Peyer's patch (tissue), 4 donors: ENCODE measurements around a stretch of chr13.

GRCh38 chr13:110398171-110398850 lies 91.2 kb downstream of the COL4A2 start:
- PRO-cap: no peak
- RAMPAGE, long total RNA, 4 experiments: no peak in any of the 4 experiments

GRCh38 chr13:110407078-110408263 lies 100.4 kb downstream of the COL4A2 start:
- PRO-cap: no peak
- RAMPAGE, long total RNA, 4 experiments: no peak in any of the 4 experiments

GRCh38 chr13:110544611-110545271 lies 16.8 kb downstream of the RAB20 start:
- PRO-cap: no peak
- RAMPAGE, long total RNA, 4 experiments: no peak in any of the 4 experiments

DNA sequence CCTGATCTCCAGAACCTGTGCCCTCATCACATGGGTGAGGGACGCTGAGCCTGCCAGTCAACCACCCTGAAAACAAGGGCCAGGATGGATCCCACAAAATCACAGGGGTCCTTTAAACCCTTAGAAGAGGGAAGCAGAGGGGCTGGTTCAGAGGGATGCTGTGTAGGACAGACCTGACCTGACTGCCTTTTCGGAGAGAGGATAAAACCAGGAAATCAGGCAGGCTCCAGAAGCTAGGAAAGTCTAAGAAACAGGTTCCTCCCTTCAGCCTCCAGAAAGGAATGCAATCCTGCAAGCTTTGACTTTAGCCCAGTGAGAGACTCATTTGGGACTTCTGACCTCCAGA lies 5.4 kb downstream of the RAB20 start:
- PRO-cap: unidirectional peak, minus-strand start at position 278 of the sequence
- RAMPAGE, long total RNA, 4 experiments: no peak in any of the 4 experiments

DNA sequence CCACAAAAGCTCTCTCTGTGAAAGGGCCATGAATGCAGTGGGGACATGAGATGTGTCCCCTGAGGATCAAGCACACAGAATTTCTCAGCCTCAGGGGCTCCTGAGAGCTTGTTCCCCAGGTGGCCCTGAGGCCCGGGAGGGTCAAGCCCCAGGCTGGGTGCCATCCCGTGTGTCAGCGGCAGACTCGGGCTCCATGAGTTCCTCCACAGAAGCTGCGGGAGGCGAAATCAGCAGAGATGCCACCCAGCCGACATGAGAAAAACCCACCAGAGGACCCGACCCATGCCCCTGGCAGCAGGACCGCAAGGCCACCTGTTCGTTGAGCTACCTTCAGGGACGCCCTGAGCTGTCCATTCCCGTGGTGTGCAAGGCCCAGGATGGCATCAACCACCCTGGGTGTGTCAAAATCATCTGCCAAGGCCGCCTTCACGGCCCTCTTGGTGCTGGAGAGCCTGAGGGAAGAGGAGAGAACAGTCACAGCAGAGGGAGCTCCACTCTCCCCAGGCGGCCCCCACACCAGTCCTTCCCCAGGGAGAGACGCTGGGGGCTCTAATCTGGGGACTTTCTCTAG lies 30.4 kb downstream of the NAXD start:
- PRO-cap: no peak
- RAMPAGE, long total RNA, 4 experiments: start-site peak on the minus strand in 1 of 4 experiments, centred at position 403 of the sequence, 13 reads per replicate

DNA sequence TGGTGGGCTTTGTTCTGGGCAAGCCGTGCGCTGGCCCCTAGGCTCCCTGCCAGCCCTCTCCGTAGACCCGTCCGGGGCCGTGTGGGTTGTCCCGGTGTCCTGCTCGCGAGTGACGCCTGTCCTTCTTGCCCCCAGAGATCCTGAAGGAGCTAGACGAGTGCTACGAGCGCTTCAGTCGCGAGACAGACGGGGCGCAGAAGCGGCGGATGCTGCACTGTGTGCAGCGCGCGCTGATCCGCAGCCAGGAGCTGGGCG lies 5.5 kb downstream of the ING1 start:
- PRO-cap: no peak
- RAMPAGE, long total RNA, 4 experiments: no peak in any of the 4 experiments

GRCh38 chr13:110719349-110719593 lies 5.8 kb downstream of the ING1 start:
- PRO-cap: unidirectional peak, plus-strand start at chr13:110719496
- RAMPAGE, long total RNA, 4 experiments: no peak in any of the 4 experiments

GRCh38 chr13:110719594-110720194 lies 6.2 kb downstream of the ING1 start:
- PRO-cap: no peak
- RAMPAGE, long total RNA, 4 experiments: no peak in any of the 4 experiments

DNA sequence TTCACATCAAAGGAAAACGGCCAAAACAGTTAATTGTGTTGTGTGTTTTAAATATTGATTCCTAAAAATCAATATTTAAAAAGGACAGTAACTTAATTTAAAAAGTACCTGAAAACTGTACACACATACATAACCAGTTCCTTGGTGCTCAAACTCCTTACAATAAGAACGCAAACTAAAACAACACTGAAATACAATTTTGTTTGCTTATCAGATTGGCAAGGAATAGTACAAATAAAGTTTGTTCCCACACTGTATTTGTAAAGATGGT lies 96.3 kb downstream of the ING1 start:
- PRO-cap: no peak
- RAMPAGE, long total RNA, 4 experiments: no peak in any of the 4 experiments

- PRO-cap: no peak
- RAMPAGE, long total RNA, 4 experiments: no peak in any of the 4 experiments
Observed at GRCh38 chr13:110965564-110965947, 50.7 kb upstream of the ANKRD10 start.

GRCh38 chr13:111083169-111083747 lies 31.9 kb upstream of the ARHGEF7 start:
- PRO-cap: no peak
- RAMPAGE, long total RNA, 4 experiments: no peak in any of the 4 experiments

GRCh38 chr13:111117188-111117696 lies 2.1 kb downstream of the ARHGEF7 start:
- PRO-cap: no peak
- RAMPAGE, long total RNA, 4 experiments: no peak in any of the 4 experiments

GRCh38 chr13:111210346-111211075 lies 95.4 kb downstream of the ARHGEF7 start:
- PRO-cap: no peak
- RAMPAGE, long total RNA, 4 experiments: no peak in any of the 4 experiments

GRCh38 chr13:111238394-111238874 lies 82.0 kb upstream of the TEX29 start:
- PRO-cap: no peak
- RAMPAGE, long total RNA, 4 experiments: no peak in any of the 4 experiments

DNA sequence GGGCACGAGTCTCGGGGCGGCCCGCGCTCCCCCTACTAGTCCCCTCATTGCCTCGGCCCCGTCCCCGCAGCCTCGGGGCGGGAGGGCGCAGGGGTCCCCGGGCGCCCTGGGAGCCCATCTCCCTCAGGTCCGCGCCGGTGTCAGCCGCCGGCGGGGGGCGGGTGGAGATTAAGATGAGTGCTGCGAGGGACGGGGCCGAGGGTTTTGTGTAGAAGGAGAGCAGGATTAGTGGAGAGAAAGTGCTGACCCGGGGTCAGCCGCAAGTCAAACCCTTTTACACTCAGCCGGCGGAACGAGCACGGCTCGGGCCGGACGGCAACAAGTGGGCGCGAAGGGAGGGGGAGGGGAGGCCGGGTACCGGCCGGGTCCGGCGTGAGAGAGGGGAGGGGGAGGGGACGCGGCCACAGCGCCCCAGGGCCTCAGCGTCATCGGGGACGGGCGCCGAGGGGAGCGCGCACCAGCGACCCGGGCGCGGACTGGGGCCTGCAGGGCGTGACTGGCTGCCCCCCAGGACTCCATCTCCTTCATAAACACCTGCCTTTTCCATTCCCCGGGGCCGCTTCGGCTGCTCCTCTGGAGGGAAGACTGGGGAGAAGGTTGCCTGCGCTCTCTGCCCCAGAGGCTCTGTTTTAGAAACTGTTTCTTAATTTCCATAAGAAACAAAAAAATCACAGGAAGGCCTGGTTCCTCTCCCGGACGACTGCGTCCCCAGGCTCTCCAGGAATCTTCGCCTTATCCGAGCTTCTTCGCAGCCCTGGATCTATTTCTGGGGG lies 6.4 kb downstream of the SOX1 start:
- PRO-cap: no peak
- RAMPAGE, long total RNA, 4 experiments: no peak in any of the 4 experiments

DNA sequence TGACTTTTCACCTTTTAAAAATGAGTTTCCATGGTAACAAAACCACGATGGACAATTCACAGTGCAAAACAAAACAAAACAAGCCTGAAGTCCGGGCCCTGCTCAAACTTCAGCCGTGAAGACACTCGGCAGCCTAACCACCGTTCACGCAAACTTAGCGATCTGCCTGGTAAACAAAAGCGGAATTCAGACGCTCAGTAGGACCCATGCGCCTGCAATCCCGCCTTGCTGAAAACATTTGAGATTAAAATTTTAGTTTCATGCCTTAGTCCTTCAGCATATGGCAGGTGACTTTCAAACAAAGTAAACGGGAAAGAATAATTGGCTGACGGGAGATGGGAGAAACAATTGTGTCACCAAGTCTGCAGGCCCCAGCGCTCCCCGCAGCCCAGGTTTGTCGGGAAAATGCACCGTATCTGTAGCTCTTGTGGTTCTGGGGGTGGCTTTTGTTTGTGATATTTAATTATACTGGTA lies 94.5 kb downstream of the SOX1 start:
- PRO-cap: no peak
- RAMPAGE, long total RNA, 4 experiments: no peak in any of the 4 experiments

DNA sequence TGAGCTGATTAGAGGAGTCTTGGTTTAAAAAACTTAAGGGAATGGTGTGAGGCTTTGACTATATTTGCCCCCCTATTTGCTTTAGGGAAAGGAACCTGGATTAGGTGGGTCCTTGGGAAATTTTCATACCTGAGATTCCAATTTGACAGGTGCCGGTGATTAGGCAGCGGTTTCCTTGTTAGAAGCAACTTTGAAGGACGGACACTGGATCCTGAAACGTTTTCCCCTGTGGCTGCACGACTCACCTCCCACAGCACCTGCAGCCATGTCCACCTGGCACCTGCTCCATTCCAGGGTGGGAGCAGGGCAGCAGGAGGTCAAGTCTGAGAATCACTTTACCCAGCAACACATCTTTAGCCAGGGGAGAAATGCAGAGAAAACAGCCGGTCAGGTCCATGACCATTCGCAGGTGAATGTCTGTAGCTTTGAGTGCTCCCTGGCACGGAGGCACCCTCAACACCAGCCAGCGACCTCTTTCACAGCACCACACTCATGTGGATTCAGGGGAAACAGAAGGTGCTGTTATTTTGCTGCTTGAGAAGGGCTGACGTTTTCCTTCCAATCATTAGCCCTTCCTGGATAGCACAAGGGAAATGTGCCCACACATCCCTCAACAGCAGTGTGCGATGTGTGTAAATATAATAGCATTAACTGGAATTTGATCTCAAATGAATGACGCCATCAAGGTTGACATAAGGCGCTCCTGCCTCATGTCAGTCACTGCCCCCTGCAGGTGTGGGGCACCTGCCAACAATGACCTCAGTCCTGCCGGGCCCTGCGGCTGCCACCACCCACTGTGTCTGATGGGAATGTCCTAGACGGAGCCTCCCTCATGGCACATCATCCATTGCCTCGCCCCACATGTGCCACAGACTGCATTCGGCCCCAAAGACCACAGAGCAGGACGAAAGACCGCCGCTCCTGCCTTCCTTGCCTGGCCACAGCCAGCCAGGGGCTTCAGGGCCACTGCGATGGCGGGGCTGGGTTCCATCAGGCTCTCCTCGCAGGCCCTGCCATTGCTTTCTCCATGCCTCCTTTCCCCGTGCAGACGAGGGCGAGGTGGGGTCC lies 146.3 kb downstream of the SOX1 start:
- PRO-cap: no peak
- RAMPAGE, long total RNA, 4 experiments: no peak in any of the 4 experiments

DNA sequence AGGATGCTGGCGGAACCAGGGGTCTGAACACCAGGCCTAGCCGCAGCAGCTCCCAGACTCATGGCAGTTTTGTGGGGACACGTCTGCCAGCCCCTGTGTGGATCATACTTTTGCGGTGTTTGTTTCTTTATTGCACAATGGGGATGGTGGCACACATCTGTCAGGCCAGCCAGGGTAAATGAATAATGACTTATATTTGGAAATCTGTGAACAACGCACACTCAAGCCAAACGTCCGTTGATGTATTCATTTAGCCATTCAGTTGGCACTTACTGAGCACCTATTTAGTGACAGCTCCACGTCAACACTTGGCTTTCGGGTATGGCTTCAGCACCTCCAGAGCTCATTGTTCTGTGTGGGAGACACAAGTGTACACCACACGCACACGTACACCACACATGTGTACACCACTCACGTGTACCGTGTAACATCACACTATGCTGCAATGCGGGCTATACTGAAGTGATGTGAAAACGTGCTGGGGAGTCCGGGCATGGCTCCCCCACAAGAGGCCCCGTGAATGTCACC lies 126.8 kb upstream of the SPACA7 start:
- PRO-cap: no peak
- RAMPAGE, long total RNA, 4 experiments: no peak in any of the 4 experiments

- PRO-cap: no peak
- RAMPAGE, long total RNA, 4 experiments: no peak in any of the 4 experiments
Observed at GRCh38 chr13:112588404-112589268, 683 bp upstream of the TUBGCP3 start.

- PRO-cap: unidirectional peak, minus-strand start at chr13:112606442
- RAMPAGE, long total RNA, 4 experiments: no peak in any of the 4 experiments
Observed at GRCh38 chr13:112606042-112606904, 18.3 kb upstream of the TUBGCP3 start.